LNCaP clone FGC (cell line): Measurements from ENCODE around the genes TMEM192 and DDX60.

- RRBS, 2 experiments, result no CpG with 5 or more reads among the region's 1 CpG
Observed at GRCh38 chr4:159330176-159330748, 227.4 kb downstream of the RAPGEF2 start.

GRCh38 chr4:159367081-159367561, 264.2 kb downstream of the RAPGEF2 start:
- RRBS, 2 experiments, result no CpG with 5 or more reads among the region's 8 CpGs

- RRBS, 2 experiments, result no CpG with 5 or more reads among the region's 17 CpGs
Observed at GRCh38 chr4:159390551-159391159, 287.8 kb downstream of the RAPGEF2 start.

DNA sequence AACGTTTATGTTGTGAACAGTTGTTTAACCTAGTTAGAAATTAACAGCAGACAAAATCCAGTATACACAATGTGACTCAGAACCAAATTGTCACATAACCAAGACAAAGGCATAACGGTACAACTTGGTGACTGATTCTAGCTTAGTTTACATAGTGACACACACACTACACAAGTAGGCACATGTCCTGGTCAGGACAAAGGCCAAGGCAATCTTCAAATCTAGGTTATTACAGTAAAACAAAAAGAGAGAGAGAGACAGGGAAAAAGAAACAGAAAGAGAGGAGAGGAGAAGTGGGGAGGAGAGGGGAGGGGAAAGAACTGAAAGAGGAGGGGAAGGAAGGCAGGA, 482.6 kb downstream of the NAF1 start:
- RRBS, 2 experiments, result no CpG with 5 or more reads among the region's 2 CpGs

- RRBS, 2 experiments, result no CpG with 5 or more reads among the region's 1 CpG
Observed at GRCh38 chr4:163612693-163613151, 118.2 kb downstream of the TMA16 start.

DNA sequence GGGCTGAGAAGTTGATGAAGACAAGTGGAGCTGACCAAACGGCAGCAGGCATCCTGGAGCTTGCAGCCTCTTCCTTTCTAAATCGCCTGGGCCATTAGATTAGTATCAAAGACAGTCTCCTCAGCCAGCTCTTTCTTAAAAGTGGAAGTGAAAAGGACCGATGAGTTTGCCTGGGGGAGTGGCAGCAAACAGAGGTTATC, 179.8 kb downstream of the TMA16 start:
- RRBS, 2 experiments, result no CpG with 5 or more reads among the region's 3 CpGs

DNA sequence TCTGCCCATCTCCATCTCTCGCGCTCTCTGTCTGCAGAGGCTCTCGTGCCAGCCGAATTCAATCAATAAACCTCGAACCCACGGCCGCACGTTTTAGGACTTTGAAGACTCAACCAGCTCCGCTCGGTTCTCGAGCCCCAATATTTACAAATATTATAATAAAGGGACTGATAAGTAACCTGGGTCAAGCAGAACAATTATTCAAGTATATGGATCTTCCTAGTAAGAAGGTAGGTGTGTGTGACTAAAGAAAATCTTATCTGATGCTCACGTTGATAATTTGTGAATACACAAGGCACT, 186.2 kb downstream of the MARCHF1 start:
- RRBS, 2 experiments, result no CpG with 5 or more reads among the region's 12 CpGs

DNA sequence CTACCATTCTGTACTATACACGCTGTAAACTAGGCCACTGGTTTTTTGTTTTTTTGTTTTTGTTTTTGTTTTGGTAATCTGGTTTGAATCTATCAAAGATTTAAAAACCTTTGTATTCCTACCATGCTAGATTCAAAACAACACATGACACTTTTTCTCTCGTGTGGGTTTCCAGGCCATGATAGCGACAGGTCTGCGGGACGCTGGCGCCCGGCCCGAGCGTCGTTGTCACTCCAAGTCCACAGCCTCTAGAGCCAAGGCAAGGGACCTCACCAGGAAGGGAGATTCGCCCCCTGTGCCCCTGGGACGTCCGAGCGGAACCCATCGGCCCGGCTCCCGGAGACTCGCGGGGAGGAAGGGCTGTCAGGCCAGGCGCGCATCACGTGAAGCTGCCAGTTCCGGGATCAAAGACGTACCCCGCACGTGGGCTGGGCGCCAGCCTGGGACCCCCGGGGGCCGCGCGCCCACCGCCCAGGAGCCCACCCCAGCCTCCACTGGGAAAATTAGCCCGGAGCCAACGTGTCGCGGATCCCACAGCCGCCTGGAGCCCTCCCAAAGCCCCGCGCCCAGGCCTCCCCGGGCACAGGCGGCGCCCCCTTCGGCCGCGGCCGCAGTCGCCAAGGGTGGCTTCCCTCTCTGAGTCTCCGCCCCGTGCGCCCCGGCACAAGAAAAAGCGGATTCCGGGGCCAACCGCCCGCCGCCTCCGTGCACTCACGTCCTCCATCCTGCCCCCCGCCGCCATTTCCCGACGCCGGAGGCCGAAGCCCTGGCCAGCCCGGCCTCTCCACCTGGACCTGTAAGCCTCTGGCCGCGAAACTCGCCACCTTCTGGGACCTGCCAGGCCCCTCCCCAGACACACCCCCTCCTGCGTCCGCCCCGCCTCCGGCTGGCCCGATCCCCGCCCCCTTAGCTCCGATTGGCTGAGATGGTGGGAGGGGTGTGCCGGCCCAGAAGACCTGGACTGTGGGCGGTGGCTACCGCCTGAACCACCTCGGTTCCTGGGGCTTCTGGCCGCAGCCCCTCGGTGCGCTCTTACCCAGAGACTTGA, at the start of gene TMEM192:
Gene TMEM192, minus strand, starts transcription at position 829 of the 1,048 bp plus-strand sequence.
- RRBS, 2 experiments, result 1% methylated on average over 50 to 55 of the region's 82 CpGs

DNA sequence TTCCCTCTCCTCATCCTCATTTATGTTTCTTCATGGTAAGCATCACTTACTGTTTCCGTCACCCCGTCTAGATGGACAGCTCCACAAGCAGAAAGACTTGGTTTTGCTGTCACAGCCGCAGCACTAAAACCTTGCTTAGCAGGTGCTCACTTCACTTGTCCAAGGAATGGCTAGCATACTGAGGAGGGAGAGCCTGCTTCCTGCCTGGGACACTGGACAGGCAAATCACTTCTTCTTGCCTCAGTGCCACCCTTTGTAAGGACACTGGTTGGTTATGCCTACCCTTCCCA, 506 bp upstream of the KLHL2 start:
- RRBS, 2 experiments, result no CpG with 5 or more reads among the region's 3 CpGs

GRCh38 chr4:165301805-165302373, 22.4 kb upstream of the GK3 start:
- RRBS, 2 experiments, result no CpG with 5 or more reads among the region's 2 CpGs

DNA sequence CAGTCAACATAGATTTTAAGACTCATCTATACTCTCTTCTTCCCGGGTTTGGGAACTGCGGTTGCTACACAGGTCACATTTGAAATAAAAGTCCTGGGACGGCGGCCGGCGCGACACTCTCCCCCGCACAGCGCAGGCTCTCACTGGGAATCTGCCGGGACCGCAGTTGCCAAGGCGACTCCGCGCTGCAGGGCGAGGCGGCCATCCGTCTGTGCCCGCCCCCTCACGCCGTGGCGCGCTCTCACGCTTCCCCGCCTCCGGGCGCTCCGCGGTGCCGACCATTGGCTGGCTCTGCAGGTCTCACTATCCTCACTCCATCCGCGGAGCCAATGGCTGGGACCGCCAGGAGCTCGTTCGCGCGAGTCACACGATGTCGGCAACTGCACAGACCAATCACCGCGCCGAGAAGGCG, 259 bp upstream of the MSMO1 start:
- RRBS, 2 experiments, result under 1% methylated on average over 21 of the region's 42 CpGs

DNA sequence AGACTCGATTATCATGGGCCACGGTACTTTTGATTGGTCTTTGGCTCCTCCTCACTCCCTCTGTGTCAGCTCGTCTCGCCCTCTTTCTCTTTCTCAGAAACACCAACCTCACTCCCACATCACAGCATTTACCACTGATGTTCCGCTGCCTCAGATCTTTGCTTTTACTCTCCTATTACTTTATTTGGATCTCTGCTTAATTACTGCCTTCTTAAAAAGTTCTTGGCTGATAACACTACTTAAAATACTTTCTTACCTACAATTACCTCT, 172.6 kb downstream of the TLL1 start:
- RRBS, 2 experiments, result no CpG with 5 or more reads among the region's 5 CpGs

GRCh38 chr4:168317759-168319127, at the start of gene DDX60:
TSS of gene DDX60 (minus strand) at chr4:168318752.
- RRBS, 2 experiments, result 3 to 6% methylated on average over 11 of the region's 43 CpGs

DNA sequence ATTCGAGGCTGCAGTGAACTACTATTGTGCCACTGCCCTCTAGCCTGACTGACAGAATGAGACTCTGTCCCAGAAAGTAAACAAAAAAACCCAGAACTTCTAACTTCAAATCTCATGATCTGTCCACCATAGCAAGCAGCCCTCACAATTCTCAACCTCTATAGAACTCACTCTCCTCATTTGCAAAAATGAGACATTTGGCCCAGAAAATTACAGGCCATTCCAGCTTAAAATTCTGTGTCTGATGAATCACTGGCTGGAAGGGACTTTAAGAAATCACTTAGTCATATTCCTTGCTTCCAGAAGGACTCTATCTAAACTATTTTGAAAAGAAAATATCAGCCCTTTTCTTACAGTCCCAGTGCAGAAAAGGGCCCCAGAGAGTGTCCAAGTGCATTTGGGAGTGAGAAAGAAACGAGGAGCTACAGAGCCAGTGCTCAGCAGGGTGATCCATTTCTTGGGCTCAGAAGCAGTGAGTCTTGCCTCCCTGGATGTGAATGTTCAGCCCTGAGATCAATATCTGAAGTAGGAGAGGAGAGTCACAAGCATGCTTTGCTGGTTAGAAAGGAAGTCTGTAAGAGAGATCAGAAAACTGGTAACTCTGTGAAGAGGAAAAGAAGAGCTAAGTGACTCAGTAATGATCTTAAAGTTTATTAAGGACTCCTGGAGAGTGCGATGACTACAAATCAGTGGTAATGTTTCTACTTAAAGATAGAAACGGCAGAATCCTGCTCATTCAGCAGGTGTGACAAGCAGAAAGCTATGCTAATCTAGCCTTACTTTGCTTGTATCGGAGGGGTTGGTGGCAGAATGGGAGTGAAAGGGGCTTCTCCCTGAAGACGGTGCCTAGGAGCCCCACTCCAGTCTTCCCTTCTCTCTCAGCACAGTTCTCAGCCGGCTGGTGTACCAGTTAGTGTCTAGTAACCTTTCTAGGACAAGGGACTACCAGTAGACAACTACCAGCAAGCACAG, 139.8 kb downstream of the PALLD start:
- RRBS, 2 experiments, result 22% methylated on average over 1 of the region's 7 CpGs; no CpG with 5 or more reads in 1 of the 2 experiments

- RRBS, 2 experiments, result no CpG with 5 or more reads among the region's 8 CpGs
Observed at GRCh38 chr4:168769127-168769914, 240.7 kb downstream of the CBR4 start.

DNA sequence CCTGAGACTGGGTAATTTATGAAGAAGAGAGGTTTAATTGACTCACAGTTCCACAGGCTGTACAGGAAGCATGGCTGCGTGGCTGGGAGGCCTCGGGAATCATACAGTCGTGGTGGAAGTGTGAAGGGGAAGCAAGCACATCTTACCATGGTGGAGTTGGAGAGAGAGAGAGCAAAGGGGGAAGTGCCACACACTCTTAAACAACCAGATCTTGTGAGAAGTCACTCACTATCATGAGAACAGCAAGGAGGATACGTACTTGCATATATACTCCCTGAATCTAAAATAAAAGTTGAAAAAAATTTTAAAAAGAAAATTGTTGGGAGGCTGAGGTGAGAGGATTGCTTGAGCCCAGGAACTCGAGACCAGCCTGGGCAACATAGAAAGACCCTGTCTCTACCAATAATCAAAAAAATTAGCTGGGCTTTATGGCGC, 206.9 kb downstream of the CBR4 start:
- RRBS, 2 experiments, result no CpG with 5 or more reads among the region's 6 CpGs

GRCh38 chr4:168841175-168841729, 168.8 kb downstream of the CBR4 start:
- RRBS, 2 experiments, result no CpG with 5 or more reads among the region's 3 CpGs

- RRBS, 2 experiments, result no CpG with 5 or more reads among the region's 25 CpGs
Observed at GRCh38 chr4:169079714-169080899, 70.1 kb upstream of the CBR4 start.

DNA sequence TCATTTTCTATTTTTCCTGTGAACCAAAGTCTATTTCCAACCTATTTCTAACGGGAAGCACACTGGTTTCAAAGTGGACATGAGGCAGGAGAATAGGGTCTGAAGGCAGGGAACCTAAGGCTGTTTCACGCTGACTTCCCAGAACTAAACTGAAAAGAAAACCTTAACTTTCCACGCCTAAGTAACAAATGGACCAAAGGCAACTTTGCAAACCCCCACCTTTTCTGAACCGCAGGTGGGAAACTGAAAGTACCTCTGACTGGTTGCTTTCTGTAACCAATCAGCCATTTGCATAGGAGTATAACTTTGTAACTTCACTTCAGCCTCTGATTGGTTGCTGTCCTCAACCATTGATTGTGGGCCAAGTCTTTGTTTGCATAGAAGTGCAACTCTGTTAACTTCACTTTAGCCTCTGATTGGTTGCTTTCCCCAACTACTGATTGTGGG, 121.4 kb upstream of the CBR4 start:
- RRBS, 2 experiments, result no CpG with 5 or more reads among the region's 4 CpGs

- RRBS, 2 experiments, result no CpG with 5 or more reads among the region's 5 CpGs
Observed at GRCh38 chr4:169251930-169252252, 18.9 kb downstream of the SH3RF1 start.